ENCODE measurements around a stretch of chr10.

GRCh38 chr10:112144-112671 is 23.0 kb upstream of the ZMYND11 start:
- PRO-cap, 2 experiments, result no peak in any of the 2 experiments

GRCh38 chr10:308052-309132 is 173.1 kb downstream of the ZMYND11 start:
- PRO-cap, 2 experiments, result no peak in any of the 2 experiments

DNA sequence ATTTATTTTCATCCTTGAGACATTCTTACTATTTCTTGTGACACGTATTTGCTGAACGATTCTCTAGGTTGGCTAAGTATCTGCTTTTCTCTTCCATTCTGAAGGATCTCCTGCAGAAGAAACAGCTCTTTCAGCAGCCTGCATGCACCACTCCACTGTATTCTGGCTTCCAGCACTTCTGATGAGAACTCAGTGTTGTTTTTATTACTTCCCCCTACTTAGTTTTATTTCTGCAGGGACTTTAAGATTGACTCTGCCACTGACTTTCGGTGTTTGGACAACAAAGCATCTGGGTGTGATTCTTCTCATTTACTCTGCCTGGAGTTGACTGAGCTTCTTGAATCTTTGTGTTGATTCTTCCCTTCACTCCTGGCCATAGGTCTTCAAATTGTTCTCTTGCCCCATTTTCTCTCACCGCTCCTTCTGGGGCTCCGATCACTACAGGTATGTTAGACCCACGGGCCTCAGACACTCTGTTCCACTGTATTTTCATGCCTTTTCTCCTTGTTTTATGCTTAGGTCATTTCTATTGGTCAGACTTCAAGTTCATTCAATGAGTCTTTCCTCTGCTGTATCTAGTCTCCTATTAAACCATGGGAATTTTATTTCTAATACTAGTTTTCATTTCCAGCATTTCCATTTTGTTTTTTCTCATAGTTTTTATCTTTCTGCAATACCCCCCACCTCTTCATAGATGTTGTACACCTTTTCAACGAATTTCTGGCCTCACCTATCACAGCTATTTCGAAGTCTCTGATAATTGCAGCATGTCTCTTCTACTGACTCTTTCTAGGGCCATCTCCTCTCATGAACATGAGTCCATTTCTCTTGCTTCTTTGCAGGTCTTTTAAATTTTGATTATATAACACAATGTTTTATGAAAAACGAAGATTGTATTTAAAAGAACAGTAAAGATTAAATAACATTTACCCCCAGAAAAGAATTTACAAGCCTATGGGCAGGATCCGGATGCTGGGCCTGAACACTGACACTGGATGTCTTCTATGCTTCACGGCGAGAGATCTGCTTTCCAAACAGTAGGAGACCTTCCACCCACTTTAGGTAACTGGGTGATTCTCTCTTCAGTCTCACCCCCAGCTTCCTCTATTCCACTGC is 180.5 kb downstream of the ZMYND11 start:
- PRO-cap, 2 experiments, result no peak in any of the 2 experiments

DNA sequence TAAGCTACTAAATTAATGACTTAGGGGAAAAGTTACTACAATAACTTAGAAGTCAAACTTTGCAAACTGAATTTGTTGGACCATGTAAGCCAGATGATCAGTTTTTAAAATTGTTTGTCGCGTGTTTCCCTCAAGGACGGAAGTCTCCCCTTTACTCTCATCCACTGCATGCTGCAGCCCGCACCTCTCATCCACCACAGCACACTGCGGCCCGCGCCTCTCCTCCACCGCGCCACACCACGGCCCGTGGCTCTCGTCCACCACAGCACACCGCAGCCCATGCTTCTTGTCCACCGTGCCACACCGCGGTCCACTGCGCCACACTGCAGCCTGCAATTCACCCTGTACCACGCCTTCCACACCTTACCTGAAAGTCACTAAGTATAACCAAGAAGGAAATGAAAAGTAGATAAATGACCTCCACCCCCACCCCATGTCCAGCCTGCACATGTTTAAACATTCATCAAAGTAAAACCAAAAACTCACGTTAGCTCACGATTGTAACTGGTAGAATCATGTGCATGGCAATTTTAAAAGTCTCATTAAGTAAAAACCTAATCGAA is 176.1 kb downstream of the DIP2C start:
- PRO-cap, 2 experiments, result no peak in any of the 2 experiments

GRCh38 chr10:584878-585697 is 104.4 kb downstream of the DIP2C start:
- PRO-cap, 2 experiments, result no peak in any of the 2 experiments

DNA sequence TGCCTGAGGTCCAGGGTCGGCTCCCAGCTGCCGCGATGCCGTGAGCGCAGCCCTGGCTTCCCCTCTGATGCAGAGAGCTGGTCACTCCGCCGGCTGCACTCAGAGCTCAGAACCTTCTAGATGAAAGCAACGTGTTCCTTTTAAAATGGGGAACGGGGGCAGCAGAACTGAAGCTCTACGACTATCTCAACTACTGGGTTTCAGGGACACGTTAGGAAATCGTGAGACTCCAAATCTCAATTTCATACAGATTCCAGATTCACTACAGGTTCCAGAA is 84.4 kb downstream of the DIP2C start:
- PRO-cap, 2 experiments, result no peak in any of the 2 experiments

- PRO-cap, 2 experiments, result no peak in any of the 2 experiments
Observed at GRCh38 chr10:652260-652688, 37.2 kb downstream of the DIP2C start.

GRCh38 chr10:654005-654864 is 35.2 kb downstream of the DIP2C start:
- PRO-cap, 2 experiments, result no peak in any of the 2 experiments

- PRO-cap, 2 experiments, result no peak in any of the 2 experiments
Observed at GRCh38 chr10:854223-854690, 77.2 kb downstream of the LARP4B start.

- PRO-cap, 2 experiments, result no peak in any of the 2 experiments
Observed at GRCh38 chr10:911274-912040, 20.0 kb downstream of the LARP4B start.

- PRO-cap, 2 experiments, result no peak in any of the 2 experiments
Observed at GRCh38 chr10:1159293-1160171, 103.3 kb downstream of the WDR37 start.

DNA sequence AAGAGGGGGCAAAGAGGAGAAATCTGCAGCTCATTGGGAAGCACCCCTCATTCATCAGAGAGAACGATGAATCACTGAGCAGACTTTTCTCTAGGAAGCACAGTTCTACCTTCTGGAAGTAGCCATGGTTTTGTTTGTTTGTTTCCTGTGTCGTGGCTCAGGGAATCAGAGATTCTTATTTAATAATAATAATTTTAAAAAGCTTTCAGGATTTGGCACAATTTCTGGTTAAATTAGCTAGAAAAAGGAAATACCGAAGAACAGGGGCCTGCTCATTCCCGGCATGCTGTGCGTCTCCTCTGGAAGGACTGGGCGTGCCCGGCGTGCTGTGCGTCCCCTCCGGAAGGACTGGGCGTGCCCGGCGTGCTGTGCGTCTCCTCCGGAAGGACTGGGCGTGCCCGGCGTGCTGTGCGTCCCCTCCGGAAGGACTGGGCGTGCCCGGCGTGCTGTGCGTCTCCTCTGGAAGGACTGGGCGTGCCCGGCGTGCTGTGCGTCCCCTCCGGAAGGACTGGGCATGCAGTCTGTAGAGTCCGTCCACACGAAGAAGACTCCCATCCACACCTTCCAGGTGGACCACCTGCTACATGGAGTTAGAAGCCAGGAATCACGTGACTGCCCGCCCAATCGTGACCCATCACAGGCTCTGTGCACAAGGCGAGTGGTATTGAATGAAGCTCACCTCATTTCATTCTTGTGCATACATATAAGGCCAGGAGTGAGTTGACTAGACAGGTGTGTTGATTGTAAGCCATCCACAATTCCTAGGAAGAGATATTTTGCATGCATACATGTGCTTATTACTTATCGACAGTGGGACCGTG is 577.7 kb upstream of the ADARB2 start:
- PRO-cap, 2 experiments, result no peak in any of the 2 experiments

DNA sequence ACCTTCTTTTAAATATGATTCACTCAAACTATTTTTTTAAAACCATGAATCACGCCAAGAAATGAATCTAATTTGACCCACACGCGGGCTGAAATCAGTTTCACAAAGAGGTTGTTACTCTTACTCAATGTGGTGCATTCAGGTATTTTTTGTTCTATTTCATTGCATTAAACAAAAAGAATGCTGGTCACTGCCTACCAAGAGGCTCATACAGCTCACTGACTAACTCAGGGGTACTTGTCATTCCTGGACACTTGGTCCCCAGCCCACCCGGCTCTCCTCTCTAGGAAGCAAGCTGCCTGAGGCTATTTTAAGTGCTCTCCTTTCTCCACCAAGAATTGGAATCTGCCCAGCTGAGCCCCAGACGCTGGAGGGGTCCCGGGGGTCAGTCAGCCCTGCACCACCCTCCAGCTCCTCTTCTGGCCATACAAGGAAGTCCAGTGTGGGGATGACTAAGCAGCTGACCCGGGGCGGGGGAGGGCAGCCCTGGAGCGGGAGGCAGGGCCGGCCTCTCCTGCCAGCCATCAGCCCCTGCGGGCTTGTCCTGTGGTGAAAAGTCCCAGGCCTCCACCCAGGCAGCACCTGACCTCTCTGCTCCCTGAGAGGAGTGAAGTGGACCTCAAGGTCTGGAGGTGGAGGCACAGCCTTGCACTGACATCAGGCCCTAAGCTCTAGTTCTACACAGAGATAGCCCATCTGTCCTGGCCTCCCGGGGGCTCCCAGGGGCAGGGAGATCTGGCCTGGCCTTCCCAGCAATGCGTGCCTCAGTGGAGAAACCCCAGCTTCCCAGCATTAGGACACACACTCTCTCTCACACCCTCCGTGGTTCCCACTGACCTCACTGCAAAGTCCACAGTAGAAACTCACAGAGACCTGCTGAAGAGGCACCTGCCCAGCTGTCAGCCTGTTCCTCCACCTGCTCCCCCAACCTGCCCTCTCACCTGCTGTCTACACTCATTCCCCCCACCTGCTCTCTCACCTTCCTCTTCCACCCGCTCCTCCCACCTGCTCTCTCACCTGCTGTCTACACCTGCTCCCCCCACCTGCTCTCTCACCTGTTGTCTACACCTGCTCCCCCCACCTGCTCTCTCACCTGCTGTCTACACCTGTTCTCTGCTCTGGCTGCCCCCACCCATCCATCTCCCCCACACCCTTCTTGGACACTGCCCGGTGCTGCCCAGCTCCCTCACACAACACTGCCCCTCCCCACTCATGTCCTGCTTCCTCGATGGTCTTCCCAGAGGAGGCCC is 21.4 kb upstream of the PFKP start:
- PRO-cap, 2 experiments, result no peak in any of the 2 experiments

- PRO-cap, 2 experiments, result peak in 1 of 2 experiments; most common plus-strand start chr10:3070211 (in 1)
Observed at GRCh38 chr10:3070139-3070434, 2.7 kb downstream of the PFKP start.

DNA sequence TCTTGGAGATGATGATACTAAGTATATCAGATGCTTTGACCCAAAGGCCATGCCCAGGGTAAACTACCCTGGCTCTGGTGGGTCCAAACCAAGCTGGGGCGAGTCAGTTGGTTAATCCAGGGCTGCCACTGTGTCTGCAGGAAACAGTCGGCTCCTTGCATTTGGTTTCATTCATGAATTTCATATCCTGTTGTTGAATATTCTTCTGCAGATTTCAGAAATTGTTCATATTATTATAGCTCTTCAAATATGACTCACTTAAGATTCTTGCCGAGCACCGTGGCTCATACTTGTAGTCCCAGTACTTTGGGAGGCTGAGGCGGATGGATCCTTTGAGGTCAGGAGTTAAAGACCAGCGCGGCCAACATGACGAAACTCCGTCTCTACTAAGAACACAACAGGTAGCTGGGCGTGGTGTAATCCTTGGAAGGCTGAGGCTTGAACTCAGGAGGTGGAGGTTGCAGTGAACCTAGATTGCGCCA is 24.0 kb downstream of the PFKP start:
- PRO-cap, 2 experiments, result no peak in any of the 2 experiments

- PRO-cap, 2 experiments, result no peak in any of the 2 experiments
Observed at GRCh38 chr10:3293674-3294574, 121.3 kb upstream of the PITRM1 start.

DNA sequence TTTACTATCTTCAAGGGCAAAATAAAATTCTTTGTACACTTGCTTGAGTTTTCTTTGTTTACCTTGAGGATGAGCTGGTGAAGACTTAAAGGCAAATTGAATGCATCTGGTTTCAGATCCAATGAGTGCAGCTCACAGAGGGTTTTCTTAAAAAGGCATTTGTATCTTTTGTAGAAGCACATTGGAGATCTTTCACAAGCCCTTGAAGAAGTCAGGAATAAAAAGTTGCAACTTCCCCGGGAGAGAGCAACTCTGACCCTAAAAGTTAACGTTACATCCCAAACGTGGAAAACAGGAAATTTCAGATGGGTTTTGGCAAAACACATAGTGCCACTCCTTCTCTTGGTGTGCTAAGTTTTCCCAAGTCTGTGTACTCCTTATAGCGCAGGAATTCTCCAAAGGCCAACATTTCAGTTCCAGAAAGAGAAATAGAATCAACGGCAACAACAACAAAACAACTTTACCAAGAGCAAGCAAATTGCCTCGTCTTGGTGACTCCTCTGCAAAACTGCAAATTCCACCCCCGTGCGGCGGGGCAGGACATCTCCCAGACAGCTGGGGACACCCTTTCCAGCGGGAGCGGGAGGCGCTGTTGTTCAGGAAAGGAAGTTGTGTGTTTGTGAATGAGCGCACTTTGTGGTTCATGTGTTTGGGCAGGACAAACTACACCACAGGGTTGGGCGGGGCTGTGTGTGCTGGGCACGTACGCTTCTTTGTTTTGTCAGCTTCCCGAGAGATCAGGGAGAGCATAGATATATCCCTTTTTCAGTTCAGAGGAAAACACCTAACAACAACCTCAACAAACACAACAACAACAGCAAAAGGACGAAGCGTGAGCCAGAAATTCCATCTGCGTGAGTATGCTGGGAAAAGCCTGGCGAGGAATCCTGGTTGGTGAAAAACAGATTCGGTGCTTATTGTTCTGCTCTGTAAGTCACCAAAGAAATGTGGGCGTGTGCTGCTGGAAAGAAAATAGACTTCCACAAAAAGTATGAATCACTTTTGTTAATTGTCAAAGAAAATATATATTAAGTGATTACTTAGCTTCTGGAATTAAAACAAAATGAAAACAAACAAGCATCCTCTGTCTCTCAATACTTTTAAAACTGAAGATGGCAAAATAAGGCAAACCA is 294.7 kb upstream of the PITRM1 start:
- PRO-cap, 2 experiments, result no peak in any of the 2 experiments

DNA sequence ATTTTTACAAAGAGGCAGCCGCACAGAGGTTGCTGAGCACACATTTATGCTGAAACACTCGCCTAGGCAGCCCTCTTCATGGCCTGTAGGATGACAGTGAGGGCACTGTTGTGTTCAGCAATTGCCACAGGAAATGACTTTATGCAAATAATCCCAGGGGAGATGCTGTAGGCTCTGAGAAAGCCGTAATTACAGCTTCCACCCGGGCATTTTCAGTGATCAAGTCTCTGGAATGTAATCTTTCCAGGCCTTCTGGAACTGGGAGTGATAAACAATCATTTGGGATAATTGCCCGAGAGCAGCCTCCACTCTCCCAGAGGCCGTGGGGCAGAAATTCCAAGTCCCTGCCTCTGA is 300.5 kb downstream of the KLF6 start:
- PRO-cap, 2 experiments, result no peak in any of the 2 experiments

DNA sequence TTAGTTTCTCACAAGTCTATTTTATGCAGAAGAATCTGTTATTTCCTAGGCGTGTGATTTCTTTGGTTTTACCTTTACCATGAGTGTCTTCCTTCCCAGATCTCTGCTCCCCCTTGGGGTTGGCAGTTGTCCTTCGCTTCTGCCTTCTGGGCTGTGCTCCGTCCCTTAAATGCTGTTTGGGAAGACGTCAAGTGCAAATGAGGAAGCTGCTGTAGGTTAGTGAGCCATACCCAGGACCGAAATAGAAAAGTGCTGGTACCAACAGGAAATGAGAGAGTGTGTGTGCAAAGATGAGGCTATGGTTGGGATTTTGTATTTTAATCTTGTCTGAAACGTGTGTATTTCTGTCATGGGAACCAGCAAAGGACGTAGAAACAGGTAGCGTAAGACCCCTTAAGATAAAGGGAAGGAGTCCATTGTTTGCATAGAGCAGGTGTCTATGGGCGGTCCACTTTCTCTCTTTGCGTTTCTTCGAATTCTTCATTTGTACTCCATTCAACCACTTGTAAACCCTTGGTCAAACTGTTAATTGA is 299.7 kb downstream of the KLF6 start:
- PRO-cap, 2 experiments, result peak in 2 of 2 experiments; most common minus-strand start position 141 of the sequence (in 2)

GRCh38 chr10:3727290-3727913 is 57.6 kb downstream of the KLF6 start:
- PRO-cap, 2 experiments, result no peak in any of the 2 experiments

Measured in monocyte (primary cell).